RPMI7951 (cell line): ENCODE measurements around the gene MVP.

DNA sequence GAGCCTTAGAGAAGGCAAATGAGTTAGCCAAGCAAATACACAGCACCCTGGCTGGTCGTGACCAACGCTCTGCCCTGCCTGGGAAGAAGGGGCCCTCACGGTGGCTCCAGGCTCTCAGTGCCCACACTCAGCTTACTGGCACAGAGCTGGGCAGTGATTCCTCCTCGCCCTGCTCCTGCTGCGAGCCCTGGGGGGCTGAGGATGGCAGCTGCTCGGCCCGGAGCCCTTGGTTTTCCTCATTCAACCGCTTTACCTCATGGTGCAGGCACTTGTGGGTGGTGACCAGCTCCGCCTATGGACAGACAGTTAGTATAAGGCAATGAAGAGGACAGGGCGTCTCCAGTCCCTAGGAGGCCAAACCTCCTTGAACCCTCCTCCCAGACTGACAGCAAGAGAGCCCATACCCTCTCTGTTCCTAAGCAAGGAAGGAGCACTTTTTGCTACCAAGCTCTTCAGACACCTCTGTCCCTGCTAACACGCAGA lies 16.5 kb downstream of the RABEP2 start:
- RAMPAGE, long total RNA = no peak

- RAMPAGE, long total RNA = no peak
These were observed 14.1 kb downstream of the RABEP2 start for GRCh38 chr16:28910851-28911360.

DNA sequence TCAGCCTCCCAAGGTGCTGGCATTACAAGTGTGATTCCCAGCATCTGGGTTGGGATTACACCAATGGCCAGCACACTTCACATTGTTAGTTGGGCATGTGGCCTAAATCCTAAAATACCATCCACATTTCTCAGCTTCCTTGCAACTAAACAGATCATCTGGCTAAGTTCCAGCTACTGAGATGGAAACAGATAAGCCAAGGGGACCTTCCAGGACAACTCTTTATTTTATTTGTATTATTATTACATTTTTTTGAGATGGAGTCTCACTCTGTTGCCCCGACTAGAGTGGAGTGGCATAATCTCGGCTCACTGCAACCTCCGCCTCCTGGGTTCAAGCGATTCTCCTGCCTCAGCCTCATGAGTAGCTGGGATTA lies 9.7 kb downstream of the RABEP2 start:
- RAMPAGE, long total RNA = no peak

DNA sequence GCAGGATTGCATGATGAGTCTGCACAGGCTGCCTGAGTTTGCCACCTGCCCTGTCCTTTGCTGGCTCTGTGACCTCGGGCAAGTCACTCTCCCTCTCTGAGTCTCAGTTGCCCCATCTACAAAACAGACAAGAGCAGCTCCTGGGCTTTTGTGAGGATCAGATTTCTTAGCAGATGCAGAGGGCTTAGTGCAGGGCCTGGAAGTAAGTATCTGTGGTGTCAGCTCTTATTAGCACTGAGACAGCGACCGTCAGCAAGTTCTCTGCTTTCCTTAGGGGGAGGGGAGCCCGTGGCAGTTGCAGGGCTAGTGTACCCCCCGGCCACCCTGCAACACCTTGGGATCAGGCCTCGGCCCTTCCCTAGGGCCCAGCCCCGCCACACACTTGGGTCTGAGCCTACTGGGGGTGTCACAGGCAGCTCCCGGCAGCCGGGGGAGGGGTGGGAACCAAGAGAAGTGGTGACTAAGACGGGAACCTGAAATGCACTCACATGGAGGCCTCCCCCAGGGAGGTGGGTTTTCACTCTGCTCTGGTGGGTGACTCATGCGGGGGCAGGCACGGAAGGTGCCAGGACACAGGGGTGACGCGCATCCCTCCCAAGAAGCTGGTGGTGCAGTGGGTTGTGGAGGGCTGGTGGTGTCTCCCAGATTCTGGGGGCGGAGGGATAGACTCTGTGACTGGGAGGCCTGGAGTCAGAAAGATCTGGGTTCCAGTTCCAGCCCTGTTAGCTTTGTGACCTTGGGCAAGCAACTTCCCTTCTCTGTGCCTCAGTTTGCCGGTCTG lies 44.3 kb downstream of the LAT start:
- RAMPAGE, long total RNA = no peak

DNA sequence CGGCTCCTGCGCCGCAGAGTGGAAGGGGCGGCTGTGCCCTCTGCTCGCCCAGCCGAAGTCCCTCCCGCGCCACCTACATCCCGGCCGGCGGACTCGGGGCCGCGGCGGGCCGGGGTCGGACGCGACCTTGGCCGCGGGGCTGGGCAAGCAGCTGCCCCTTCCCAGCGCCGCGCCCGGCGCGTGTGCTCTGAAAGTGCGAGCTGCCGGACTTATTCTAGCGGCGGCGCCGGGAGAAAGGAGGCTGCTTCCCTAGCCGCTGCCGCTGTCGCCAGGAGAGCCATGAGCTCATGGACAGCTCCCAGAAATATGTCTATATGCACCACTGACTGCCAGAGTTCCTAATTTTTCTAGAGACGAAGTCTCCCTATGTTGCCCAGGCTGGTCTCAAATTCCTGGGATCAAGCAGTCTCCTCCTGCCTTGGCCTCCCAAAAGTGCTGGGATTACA lies 97.4 kb downstream of the LAT start:
- RAMPAGE, long total RNA = no peak

DNA sequence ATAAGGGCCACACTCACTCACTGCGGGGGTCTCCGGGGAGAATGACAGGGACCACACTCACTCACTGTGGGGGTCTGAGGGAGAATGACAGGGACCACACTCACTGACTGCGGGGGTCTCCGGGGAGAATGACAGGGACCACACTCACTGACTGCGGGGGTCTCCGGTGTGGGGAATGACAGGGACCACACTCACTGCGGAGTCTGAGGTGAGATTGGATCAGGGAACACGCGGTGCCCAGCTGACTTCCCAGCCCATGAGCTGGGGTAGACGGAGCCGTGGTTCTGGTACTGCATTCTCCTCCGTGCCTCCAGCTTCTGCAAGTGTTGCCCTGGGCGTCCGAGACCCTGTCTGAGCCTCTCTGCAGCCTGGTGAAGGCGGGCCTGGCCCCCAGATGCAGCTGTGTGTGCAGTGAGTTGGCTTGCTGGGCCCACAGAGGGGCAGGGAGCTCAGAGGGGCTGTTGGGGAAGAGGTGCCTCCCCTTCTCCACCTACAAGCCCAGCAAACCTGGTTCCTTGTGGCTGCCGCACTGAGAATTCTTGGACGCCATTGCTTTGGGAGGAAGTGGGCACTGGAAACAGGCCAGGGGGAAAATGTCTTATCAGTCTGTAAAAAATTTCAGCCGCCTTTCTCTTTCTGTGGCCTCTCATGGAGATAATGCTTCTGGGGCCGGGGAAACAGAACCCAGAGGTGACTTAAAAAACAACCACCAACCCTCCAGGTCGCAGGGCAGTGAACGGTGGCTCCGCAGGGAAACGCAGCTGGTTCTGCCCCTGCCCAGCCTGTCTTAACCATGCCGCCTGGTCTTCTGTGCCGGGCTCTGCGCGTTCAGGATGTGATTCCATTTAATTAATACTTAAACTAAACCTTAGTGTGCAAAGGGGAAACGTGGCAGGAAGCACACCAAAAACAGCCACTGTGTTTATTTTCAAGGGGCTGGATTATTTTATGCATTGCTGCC lies 167.6 kb downstream of the LAT start:
- RAMPAGE, long total RNA = no peak

DNA sequence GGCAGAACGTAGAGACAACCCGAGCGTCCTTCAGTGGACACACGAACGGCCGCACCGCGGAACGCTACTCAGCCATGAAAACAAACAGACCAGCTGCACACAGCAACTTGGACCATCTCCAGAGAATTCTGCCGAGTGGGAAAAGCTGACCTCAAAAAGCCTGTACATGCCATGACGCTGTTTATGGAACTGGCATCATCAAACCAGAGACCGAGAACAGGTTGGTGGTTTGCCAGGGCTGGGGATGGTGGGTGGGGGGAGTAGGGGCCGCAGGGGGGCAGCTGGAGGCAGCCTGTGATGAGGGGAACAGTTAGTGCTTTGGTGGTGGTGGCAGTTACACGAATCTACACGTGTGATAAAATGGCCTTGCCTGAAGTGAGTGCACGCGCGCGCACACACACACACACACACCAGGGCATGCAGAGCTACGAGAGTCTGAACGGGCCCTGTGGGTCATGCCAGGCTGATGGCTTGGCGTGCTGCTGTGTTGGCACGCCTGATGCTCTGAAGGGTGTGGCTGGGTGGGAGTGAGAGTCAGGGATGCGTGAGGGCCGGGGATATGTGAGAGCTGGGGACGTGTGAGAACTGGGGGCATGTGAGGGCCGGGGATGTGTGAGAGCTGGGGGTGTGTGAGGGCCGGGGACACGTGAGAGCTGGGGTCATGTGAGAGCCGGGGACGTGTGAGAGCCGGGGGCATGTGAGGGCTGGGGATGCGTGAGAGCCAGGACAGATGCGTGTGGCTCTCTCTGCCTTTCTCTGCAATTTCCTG lies 170.0 kb downstream of the LAT start:
- RAMPAGE, long total RNA = no peak

DNA sequence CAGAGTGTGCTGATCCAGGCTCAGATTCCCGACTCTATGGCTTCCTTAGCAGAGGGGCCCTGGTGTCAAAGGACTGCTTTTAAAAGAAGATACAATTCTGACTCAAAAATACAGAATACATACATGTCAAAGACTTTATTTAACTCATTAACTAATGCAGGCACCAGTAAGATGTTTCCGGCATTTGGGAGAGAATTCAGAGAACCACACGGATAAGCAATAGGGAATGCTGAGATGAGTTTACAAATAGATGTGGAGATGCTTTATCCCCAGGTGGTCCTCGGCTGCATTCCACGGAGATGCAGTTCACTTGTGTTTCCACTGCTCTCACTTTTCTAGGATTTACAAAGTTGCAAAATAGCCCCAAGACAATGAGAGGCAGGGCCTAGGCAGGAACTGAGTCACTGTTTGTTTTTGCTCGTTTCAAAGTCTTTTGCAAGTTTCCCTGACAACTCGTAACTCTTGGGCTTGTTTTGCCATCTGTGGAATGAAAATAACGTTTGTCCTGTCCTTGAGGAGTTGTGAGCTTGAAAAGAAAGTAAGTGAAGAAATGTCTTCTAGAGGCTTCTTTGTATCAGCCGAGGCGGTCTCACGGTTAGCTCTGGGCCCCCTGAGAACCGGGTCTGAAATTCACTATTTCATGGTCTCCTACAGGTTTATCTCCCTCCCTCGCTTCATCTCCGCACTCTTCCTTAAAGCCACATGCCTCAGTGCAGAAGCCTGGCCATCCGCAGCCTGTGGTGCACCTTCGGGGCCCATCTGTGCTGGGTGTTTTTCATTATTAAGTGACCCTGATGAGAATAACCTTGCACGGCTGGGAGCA lies 172.2 kb downstream of the LAT start:
- RAMPAGE, long total RNA = no peak

DNA sequence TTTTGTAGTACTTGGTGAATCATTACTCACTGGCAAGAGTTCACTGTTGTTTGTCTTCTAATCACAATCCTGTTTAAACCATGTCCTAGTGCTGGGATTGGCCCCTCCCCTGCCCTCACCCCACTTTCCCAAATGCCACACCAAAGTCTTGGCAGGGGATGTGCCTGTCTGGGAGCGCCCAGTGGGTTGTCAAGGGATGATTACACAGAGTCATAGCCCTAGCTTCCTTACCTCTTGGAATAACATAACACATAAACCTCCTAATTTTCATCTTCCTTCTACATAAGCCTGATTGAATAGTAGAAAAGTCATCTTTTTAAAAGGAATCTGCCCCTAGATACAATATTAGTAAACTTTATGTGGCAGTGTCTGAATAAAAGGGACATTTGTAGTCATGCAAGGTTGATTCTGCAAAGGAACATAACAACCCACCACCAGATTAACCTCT lies 187.6 kb downstream of the LAT start:
- RAMPAGE, long total RNA = no peak

- RAMPAGE, long total RNA = no peak
These were observed 189.0 kb downstream of the LAT start for GRCh38 chr16:29173672-29174339.

- RAMPAGE, long total RNA = no peak
These were observed 200.2 kb downstream of the LAT start for GRCh38 chr16:29184804-29185656.

GRCh38 chr16:29259381-29260543 lies 146.7 kb downstream of the NPIPB11 start:
- RAMPAGE, long total RNA = no peak

- RAMPAGE, long total RNA = no peak
These were observed 144.8 kb downstream of the NPIPB11 start for GRCh38 chr16:29261426-29262328.

DNA sequence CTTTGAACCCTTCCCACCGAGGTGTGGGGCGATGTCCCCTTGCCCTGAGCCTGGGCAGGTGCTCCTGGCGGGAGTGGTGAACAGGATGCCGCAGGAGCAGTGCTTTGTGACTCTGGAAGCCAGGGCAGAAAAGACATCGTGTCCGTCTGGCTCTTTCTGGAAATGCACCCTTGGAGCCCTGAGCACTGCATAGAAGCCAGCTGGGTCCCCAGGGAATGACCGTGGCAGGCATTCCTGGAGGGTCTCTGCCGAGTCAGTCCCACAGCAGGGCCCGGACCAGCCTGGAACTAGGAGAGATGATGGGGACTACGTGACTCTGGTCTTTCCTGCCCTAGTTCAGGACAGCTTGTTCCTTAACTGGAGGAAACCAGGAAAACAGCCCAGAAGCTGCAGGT lies 33.7 kb upstream of the SPN start:
- RAMPAGE, long total RNA = no peak

GRCh38 chr16:29744403-29745120 lies 1.2 kb downstream of the C16orf54 start:
- RAMPAGE, long total RNA = no peak

GRCh38 chr16:29779277-29779791 lies 1.3 kb downstream of the ZG16 start:
- RAMPAGE, long total RNA = no peak

DNA sequence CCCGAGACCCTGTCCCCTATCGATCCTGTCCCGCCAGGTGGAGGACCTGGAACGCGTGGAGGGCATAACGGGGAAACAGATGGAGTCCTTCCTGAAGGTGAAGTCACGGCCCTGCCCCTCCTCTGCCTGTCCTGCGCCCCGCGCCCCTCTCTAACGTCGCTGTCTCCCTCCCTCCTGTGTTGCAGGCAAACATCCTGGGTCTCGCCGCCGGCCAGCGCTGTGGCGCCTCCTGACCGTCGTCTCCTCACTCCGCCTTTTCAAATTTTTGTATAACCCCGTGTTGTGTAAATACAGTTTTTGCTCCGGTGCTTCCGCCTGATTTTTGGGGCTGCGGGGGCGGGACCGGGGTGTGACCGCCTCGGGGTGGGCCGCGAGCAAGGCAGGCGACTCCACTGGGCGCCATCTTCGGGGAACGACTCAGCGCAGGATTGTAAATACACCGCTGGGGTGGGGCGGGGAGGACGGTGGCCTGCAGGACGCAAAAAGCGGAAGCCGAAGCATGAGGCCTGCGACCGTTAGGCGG lies 1.2 kb upstream of the MAZ start:
- RAMPAGE, long total RNA = no peak

DNA sequence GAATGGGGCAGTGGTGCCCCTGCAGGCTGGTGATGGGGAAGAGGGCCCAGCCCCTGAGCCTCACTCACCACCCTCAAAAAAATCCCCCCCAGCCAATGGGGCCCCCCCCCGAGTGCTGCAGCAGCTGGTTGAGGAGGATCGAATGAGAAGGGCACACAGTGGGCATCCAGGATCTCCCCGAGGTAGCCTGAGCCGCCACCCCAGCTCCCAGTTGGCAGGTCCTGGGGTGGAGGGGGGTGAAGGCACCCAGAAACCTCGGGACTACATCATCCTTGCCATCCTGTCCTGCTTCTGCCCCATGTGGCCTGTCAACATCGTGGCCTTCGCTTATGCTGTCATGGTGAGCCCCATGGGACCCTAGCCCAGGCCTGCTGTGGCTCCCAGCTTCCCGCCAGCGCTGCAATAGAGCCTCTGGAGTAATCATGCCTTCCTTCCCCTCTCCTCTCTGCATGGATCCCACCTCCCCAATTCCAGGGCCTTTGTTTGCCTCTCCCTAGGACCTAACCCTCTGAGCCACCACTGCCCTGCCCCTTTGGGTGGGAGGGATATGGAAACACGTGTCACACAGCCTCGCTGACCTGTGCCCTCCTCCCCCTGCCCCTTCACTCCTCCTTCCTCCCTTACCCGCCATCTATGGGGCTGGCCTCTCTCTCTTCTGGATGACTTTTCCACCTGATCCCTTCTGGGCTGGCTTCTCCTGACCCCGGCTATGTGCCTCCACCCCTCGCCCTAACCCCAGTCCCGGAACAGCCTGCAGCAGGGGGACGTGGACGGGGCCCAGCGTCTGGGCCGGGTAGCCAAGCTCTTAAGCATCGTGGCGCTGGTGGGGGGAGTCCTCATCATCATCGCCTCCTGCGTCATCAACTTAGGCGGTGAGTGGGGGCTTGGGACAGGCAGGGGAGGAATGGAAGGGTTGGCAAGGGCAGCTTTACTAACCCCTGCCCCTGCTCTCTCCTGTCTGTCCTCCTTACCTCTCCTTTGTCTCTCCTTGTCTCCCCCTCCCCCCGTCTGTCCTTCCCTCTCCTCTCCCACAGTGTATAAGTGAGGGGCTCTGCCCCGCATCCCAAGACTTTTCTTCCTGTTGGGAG lies 1.9 kb downstream of the PRRT2 start:
- RAMPAGE, long total RNA = no peak

DNA sequence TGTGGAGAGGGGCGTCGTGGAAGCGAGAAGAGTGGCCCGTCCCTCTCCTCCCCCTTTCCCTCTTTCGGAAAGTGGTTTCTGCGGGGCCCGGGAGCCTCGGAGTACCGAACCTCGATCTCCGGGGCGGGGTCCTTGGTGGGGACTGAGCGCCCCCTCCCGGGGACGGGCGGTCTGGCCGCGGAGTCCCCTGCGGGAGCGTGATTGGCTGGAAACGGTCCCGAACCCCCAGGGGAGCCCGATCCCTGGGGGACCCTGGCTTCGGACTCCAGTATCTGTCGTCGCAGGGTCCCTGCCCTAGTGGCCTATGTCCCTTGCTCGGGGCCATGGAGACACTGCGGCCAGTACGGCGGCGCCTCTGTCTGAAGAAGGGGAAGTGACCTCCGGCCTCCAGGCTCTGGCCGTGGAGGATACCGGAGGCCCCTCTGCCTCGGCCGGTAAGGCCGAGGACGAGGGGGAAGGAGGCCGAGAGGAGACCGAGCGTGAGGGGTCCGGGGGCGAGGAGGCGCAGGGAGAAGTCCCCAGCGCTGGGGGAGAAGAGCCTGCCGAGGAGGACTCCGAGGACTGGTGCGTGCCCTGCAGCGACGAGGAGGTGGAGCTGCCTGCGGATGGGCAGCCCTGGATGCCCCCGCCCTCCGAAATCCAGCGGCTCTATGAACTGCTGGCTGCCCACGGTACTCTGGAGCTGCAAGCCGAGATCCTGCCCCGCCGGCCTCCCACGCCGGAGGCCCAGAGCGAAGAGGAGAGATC lies 443 bp downstream of the PAGR1 start:
- RAMPAGE, long total RNA = start-site peak on the plus strand centred at position 231 of the sequence, 102 bp wide, 28 and 38 reads in 2 replicates; start-site peak on the plus strand centred at position 658 of the sequence, 61 bp wide, 62 and 52 reads in 2 replicates

- RAMPAGE, long total RNA = start-site peak on the plus strand at chr16:29820438-29820479, 20 and 37 reads in 2 replicates
These were observed at the start of gene MVP for GRCh38 chr16:29820098-29820633. MVP (plus strand) TSS chr16:29820462.